ENCODE measurements around the genes ORM2 and AKNA.

DNA sequence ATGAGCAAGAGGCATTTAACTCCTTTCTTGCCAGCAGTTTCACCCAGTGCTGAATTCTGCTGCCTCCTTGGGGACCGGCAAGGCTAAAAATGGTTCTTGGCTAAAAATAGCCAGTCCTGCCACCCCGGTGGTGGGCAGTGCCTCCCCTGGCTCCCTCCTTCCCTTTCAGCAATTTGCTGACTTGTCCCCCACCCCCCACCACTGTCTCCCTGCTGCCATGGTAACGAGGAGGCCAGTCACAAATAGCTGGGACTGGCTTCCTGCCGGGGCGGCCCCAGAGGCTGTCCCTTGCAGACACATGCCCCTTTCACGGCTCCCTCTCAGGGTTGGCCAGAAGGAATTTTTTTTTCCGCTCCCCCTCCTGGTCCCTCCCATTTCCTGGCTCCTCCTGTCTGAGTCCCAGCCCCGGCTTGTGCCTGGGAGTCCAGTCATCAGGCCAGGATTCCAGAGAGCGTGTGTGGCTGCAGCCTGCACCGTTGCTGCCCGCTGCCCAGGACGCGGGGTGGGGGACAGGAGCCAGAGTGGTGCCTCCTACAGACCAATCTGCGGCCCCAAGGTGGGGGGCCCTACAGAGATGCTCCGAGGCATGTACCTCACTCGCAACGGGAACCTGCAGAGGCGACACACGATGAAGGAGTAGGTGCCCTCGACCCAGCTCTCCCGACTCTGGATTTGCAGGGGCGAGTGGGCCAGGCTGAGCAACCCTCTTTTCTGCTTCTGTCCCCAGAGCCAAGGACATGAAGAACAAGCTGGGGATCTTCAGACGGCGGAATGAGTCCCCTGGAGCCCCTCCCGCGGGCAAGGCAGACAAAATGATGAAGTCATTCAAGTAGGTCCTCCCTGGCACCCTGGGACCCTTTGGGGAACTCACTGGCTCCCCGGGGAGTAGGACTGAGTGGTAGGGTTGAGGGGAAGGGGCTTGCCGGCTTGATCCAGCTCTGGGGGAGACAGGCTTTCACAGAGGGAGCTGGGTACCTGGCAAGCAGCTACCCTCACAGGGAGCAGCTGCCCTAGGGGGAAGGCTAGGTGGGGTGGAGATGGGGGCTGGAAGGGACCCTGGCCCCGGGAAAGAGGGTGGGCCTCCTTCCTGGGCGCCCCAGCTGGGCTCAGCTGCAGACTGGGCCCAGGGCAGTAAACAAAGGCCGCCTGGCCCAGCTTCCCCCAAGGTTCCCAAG is 130.6 kb downstream of the RGS3 start:
- PRO-cap = bidirectional peak, plus-strand start at position 427 of the sequence, minus-strand start at position 90 of the sequence

DNA sequence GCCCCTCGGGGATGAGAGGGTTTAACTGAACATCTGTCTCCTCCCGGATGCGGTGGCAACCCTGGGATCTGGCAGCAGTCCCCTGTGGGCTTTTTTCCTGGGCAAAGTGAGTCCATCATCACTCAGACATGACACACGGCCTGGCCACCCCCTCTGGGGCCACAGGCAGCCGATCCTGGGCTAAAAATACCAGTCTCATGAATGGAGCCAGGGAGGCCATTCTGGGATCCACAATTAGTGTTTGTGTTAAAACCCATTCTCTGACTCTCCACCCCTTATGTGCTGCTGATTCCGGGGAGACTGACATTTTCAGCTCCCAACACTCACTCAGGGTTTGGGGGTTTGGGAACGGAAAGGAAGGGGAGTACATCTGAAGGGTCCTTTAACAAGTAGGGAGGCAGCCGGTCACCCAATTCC is 161.3 kb downstream of the RGS3 start:
- PRO-cap = no peak

- PRO-cap = no peak
These were observed 200.6 kb upstream of the ZNF618 start for GRCh38 chr9:113675382-113676034.

GRCh38 chr9:113878994-113879843 is 3.1 kb downstream of the ZNF618 start:
- PRO-cap = no peak

GRCh38 chr9:113963736-113964816 is 88.0 kb downstream of the ZNF618 start:
- PRO-cap = no peak

DNA sequence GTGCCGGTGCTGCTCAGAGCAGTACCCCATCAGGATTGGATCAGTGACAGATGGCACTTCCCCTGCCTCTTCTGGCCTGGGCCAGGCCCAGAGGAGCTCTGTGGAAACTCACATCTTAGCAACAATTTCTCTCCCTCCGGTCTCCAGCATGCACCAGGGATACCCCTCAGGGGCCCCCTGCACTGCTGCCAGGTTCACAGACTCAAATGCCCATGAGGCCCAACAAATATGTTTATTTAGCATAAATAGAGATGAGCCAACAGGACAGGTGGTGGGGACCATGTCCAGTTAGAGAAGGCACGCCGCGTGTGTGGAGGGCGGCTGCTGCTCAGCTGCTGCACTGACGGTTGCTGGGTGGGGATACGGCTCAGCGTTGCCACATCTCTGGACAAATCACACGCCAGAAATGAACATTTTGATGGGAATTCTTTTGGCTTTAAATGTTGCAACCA is 89.1 kb downstream of the AMBP start:
- PRO-cap = no peak

GRCh38 chr9:114092540-114092858 is 6.6 kb downstream of the KIF12 start:
- PRO-cap = no peak

GRCh38 chr9:114168391-114169209 is 13.3 kb downstream of the COL27A1 start:
- PRO-cap = no peak

DNA sequence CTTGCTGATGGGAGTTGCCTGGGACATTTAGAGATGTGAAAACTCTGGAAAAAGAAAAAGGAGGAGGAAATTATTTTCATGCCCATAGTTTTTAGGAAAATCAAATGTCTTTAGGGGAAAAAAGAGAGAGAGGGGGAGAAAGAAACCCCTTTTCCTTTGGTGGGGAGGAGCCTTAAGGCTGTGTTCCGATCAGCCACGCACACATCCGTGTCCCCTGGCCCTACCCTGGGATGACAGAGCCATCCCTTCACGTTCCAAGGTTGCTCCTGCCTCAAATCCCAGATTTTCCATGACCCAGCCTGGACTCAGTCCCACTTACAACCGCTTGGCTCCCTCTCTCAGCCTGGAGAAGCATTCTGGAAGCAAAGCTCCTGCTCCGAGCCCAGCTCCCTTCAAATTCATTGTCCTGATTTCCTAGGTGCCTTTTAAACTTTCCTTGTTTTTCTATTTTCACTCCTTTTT is 78.4 kb downstream of the COL27A1 start:
- PRO-cap = no peak

- PRO-cap = no peak
These were observed 41.3 kb upstream of the ORM1 start for GRCh38 chr9:114281313-114282314.

- PRO-cap = no peak
These were observed 4.9 kb upstream of the ORM1 start for GRCh38 chr9:114317828-114318653.

- PRO-cap = no peak
These were observed 2.8 kb downstream of the ORM1 start for GRCh38 chr9:114325453-114326353.

- PRO-cap = no peak
These were observed 2.1 kb upstream of the ORM2 start for GRCh38 chr9:114327523-114328075.

DNA sequence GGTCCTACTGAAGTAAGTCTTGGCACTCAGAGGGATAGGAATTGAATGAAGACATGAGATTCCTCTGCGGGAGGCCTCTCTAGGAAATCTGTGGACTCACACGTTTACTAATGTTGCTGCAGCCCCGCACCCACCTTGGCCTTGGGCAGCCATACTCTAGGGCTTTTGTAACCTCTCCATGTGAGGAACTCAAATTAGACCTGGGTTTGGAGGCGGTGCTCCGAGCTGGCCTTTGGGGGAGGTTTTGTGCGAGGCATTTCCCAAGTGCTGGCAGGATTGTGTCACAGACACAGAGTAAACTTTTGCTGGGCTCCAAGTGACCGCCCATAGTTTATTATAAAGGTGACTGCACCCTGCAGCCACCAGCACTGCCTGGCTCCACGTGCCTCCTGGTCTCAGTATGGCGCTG is at the start of gene ORM2:
Gene ORM2 (plus strand): TSS at position 365 of the 409 bp plus-strand sequence.
- PRO-cap = no peak

DNA sequence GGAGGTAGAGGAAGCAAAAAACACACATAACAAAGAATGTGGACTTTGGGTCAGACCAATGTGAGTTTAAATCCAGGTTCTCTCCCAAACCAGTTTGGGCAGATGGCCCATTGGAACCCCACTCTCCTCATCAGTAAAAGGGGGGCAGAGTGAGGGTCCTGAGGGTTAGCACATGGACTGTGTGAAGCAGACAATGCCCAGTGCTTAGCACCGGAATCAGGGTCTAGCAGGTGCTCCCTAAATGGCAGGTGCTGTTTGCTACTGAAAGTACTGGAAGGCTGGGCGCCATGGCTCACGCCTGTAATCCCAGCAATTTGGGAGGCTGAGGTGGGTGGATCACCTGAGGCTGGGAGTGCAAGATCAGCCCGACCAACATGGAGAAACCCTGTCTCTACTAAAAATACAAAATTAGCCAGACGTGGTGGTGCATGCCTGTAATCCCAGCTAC is 5.6 kb downstream of the ORM2 start:
- PRO-cap = no peak

DNA sequence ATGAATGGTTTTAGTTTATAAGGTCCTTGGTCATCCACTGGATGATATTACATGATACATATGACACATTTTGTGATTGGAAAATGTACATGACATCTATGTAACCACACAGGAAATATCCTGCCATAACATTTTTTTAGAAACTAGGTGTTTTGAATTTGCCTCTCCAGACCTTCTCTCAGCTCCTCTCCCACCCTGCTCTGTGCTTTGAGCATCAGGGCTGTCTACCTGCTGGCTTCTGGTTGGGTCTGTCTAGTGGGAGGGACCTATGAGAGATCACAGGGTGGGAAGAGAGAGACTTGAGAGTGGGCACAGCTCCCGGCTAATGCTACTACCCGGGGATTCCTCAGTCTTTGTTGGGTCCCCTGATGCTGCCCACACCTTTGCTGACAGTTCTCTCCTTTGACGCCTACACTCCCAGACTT is 24.3 kb downstream of the AKNA start:
- PRO-cap = no peak

- PRO-cap = bidirectional peak, plus-strand start at chr9:114383809, minus-strand start at chr9:114383659
These were observed 4.2 kb downstream of the AKNA start for GRCh38 chr9:114383365-114384211.

DNA sequence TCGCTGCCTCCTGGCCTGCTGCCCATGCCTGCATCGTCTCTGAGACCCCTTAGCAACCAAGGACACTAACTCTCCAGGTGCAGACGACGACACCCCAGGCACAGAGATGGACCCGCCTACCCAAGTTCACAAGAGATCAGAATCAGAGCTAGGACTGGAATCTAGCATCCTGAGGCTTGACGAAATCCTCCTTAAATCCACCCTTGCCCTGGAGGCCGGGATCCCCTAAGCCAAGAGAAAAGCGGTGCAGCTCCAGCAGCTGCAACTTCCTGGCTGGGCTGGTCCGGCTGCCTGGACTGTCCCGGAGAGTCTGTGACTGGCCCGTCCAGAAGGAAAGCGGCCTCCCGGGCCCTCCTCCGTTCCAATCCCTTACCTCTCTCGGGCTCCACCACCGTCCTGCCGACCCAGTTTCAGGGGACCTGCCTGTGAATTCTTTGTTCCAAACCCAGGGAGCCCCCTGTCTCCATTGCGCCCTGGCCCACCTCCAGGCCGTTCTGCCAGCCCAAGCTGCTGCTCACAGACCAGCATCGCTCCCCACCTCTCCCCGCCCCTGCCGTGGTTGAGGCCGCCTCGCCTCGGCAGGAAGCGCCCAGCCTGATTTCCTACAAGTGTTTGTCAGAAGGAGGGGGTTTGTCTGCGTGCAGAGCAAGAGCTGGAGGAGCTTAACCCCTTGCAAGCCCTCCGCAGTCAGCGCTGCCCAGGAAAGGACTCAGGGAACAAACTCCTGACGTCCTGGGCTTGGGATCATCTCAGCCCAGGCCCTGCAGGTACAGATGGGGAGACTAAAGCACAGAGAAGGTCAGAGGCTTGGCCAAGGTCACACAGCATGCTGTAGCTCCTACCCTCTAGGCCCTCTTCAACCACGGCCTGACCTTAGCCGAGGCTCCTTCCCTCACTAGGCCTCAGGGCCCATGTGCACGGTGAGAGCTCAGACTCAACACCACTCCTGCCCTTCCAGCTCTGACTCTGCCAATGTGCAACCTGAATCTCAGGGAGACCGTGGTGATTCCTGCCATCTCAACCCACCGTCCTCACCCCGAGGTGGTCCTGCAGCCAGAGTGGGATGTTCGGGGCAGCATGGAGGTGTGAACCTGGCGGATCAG is at the start of gene AKNA:
Gene AKNA (minus strand): TSS at position 496 of the 1,103 bp plus-strand sequence.
- PRO-cap = bidirectional peak, plus-strand start at position 82 of the sequence, minus-strand start outside the sequence; bidirectional peak, plus-strand start at position 618 of the sequence, minus-strand start at position 496 of the sequence

DNA sequence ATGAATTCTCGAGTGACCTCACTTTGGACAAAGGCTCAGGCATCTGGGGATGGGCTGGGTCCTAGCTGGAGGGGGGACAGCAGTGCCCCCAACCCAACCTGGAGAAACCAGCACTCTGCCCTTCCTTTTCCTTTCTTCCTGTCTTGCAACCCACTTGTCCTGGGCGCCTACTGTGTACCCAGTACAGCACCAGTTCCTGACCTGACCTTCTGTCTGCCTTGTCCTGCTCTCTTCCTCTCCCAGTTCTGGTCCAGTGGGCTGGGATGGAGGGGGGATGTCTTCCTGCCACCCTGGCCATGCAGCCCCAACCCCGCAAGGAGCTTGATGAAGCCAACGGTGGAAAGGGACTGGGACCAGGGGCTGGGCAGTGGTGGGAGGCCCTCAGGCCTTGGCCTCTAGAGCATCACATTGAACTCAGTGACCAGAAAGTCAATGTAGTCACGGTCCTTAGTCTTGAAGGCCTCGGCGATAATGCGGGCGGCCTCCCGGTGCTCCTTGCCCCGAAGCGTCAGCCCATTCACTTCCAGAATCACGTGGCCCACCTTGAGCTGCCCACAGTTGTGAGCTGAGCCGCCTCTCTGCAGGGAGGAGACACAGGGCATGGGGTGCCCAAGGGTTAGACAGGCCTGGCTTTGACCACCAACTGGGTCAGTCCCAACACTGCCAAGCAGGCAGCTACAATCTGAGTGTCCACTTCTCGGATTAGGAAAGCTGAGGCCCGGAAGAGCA is 14.7 kb upstream of the AKNA start:
- PRO-cap = no peak

DNA sequence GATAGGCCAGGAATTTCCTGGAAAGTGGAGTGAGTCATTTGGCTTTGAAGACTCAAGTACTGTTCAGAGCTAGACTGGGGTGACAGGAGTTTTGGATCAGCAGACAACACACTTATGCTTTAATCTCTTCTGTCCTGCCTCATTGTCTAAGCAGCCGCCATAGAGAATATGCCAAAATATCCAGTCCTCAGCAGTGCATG is 11.0 kb downstream of the TMEM268 start:
- PRO-cap = no peak

All from rectum (tissue), 1 donor.